Measurements from ENCODE around the genes PLA2G4F, TGM5 and TUBGCP4.

GRCh38 chr15:41947198-41947658 lies 25.1 kb downstream of the EHD4 start:
- PRO-cap = no peak

GRCh38 chr15:42056776-42057916 lies 36.3 kb upstream of the PLA2G4E start:
- PRO-cap = unidirectional peak, minus-strand start at chr15:42057182; bidirectional peak, plus-strand start at chr15:42057686, minus-strand start at chr15:42057538

DNA sequence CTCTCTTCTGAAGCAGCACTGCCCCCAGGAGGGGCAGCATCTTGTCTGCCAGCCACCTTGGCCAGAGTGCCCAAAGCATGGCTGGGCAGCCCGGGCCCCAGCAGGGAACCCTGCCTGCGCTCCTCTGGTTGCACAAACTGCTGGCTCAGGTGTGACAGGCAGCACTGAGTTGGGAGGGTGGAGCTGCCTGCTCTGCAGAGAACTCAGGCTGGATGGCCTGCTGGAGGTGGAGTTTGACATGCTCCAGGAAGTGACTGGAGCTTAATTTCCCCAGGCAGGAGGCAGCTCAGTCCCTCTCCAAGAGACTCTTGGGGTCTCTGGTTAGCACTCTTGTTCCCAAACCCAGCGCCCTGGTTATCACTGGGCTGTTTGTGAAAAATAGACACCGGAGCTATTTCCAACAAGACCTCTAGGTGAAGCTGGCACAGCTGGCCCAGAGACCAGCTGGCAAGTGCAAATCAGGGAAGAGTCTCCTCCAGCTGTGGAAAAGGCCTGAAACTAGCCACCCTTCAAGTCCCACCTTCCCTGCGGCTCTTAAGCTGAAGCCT lies at the start of gene PLA2G4F:
PLA2G4F (minus strand) TSS at position 166 of the 548 bp plus-strand sequence.
- PRO-cap = unidirectional peak, minus-strand start at position 139 of the sequence

DNA sequence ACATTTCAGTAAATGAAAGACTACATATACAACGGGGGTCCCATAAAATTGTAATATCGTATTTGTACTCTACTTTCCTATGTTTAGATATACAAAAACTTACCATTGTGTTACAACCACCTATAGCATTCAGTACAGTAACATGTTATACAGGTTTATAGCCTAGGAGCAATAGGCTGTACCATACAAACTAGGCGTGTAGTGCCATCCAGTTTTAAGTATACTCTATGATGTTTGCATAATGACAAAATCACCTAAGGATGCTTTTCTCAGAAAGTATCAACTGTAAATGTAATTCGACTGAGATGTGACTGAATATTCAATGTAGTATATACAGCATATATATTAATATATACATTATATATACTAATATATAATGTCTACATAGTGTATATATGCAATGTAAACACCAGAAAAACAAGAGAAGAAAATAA lies 1.5 kb upstream of the GANC start:
- PRO-cap = no peak

GRCh38 chr15:42301805-42302335 lies 28.6 kb upstream of the TMEM87A start:
- PRO-cap = no peak

GRCh38 chr15:42448034-42448697 lies 42.8 kb downstream of the ZNF106 start:
- PRO-cap = no peak

- PRO-cap = no peak
These were observed 40.7 kb downstream of the ZNF106 start for GRCh38 chr15:42450188-42450664.

DNA sequence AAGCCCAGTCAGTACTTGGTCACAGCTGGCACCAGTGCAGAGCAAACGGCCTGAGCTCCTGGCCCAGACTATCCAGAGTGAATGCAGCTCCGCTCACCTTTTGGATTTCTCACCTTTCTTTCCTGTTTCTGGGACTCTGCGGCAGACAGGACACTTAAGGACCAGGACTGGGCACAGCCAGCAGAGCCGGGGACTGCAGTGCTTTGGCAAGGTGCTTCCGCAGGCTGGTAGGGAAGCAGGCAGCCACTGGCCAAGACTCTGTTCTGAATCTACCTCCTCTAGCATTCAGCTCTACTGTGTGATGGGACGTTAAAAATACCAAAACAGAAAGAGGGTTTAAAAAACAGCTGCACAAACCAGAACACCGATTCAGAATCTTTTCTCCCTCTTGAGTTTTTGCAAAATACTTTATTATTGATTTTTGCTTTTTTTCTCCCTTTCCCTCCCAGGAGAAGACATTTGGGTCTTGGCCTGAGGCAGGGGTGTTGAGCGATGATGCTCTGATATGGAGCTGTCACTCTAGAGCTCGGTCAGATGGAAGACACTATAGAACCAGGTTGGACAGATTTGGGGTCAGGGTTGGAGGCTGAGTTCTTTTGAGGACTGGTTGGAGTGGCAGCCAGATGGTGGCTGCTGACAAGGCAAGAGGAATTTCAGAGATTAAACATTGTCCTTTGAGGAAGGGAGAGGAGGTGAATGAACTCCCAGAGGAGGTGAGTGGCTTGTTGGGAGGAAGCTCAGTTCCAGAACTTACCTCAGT lies 17.0 kb downstream of the CDAN1 start:
- PRO-cap = no peak

- PRO-cap = no peak
These were observed 10.6 kb downstream of the CDAN1 start for GRCh38 chr15:42726120-42726856.

- PRO-cap = no peak
These were observed 48.2 kb downstream of the TTBK2 start for GRCh38 chr15:42872352-42872885.

- PRO-cap = bidirectional peak, plus-strand start at chr15:43127967, minus-strand start at chr15:43127838
These were observed 5.6 kb upstream of the TMEM62 start for GRCh38 chr15:43127640-43128267.

- PRO-cap = no peak
These were observed 4.7 kb downstream of the CCNDBP1 start for GRCh38 chr15:43189721-43190557.

GRCh38 chr15:43266752-43267350 lies at the start of gene TGM5:
Gene TGM5, minus strand, starts transcription at chr15:43266928.
- PRO-cap = no peak

- PRO-cap = bidirectional peak, plus-strand start at chr15:43371110, minus-strand start at chr15:43371023
These were observed at the start of gene TUBGCP4 for GRCh38 chr15:43370855-43371449. Gene TUBGCP4, plus strand, starts transcription at chr15:43371101.

DNA sequence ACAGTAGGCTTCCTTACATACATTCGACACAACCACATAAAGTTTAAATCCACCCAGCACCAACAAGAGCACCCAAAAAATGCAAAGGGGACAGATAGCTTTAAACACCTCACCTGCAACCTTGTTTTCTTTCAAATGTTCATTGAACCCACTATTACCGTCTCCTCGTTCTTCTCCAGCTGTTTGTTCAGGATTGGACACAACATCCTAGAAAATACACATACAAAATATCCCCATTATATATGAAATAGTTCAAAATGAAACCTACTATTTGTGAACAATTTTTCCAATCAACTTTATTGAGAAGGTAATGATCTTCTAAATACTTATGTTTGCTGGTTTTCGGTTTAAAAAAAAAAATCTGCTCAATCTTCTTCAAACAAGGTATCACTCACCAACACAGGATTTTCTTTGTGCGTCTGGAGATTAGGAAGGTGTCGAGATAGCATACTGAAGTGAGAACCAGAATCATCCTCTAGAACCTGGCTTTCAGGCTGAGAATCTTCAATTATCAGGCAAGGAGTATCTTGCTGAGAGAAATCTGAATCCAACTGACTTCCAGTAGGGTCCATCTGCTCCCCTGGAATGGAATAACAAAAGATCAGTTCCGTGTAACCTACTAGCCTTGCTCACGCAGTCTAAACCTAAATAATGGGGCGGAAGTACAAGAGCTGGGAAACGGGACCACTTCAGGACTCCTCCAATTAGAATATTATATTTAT lies 906 bp downstream of the TP53BP1 start:
- PRO-cap = no peak

DNA sequence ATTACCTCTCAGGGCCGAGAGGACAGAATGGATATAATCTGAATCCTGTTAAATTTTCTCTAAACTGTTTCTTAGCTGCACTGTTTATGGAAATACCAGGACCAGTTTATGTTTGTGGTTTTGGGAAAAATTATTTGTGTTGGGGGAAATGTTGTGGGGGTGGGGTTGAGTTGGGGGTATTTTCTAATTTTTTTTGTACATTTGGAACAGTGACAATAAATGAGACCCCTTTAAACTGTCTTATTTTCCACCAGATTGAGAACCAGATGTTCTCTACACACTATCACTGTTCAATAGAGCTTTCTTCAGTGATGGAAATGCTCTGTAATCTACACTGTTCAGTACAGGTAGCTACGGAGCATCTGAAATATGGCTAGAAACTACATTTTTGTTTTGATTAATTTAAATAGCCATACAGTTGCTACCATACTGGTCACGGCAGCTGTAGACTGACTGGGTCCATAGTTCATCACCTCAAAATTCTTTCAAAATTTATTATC lies 5.4 kb downstream of the ELL3 start:
- PRO-cap = no peak

- PRO-cap = no peak
These were observed 2.5 kb downstream of the ELL3 start for GRCh38 chr15:43773867-43775131.

DNA sequence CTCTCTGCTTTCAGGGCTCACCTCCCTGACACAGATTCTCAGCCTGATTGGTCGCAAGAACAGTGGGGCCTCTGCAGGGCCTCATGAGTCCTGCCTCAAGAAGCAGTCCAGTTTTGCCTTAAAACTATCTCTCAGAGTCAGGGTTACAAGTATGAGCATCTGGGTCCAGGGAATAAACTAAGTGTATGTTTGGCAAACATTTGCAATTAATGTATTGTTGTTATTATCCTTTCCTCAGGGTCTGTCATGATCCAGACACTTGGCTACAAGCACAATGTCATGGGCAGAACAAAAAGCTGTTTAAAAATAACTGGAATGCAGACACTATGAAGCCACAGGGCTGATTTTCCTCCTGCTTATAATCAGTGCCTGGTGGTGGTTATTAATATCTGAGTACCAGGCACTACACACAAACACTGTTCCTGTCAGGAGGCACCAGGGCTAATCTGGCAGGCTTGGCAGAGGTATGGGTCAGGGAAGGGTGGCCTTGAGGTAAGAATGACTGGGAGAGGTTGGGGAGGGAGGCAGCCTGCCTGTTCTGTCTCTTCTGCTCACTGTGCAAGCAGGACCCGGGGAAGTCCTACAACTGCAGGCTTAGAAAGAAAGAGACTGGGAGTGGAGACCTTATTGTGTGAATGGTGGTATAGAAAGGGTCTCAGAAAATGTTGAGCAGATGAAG lies 67.1 kb downstream of the WDR76 start:
- PRO-cap = no peak

GRCh38 chr15:43913384-43913939 lies 86.7 kb downstream of the WDR76 start:
- PRO-cap = no peak

DNA sequence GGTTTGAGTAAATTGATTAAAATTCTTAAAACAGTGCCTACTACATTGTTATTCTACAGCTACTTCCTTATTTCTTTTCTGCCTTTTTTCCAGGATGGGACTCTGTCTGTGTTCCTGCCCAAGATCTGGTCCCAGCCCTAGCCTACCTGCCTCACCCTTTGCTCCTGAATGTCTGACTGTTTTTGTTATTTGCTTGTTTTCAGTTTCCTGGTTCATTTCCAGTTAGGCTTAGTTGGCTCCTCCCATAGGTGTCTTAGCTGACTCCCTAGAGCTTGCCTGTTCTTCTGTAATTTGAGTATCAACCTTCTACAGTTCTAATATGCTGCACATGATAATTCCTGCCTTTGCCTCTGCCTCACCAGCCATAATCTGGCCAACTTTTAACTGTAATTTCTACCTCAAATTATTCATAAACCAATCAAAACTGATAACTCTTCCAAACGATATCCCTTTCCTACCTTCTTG lies 8.1 kb downstream of the GOLM2 start:
- PRO-cap = no peak